Cytotoxic T cell (primary cell): ENCODE results near the genes NCR3, PRRC2A, APOM and CSNK2B.

DNA sequence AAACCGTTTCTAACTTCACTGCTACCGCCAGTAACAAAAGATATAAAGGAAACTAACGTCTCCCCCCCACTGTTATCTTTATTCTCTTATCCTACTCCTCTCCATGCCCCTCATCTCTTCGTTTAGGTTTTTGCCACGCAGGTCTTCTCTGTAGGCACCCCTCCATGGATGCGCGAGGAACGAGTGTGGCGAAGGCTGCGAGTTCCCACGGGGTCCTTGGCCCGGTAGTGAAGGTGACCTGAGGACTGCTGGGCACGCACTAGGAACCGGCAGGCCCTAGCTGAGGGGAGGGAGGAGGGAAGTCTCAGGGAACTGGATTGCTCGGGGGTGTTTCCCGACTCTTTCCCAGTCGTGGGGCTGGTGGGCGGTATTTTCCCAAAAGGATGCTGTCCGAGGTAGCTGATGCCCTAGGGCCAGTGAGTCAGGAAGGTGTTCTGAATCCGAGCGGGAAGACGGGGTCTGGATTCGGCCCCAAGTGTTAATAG lies 403 bp upstream of the DDX39B start:
- PRO-cap, 2 experiments = peak in 2 of 2 experiments; most common plus-strand start position 227 of the sequence (in 1); most common minus-strand start position 164 of the sequence (in 2)

GRCh38 chr6:31592818-31593319 lies at the start of gene NCR3:
NCR3 (minus strand) TSS chr6:31593006.
- PRO-cap, 2 experiments = no peak in any of the 2 experiments

GRCh38 chr6:31620488-31621125 lies at the start of gene PRRC2A:
PRRC2A (plus strand) TSS chr6:31620715.
- PRO-cap, 2 experiments = peak in 2 of 2 experiments; most common plus-strand start chr6:31620715 (in 2); most common minus-strand start chr6:31620796 (in 1)

GRCh38 chr6:31626245-31627091 lies 6.0 kb downstream of the PRRC2A start:
- PRO-cap, 2 experiments = no peak in any of the 2 experiments

- PRO-cap, 2 experiments = no peak in any of the 2 experiments
Observed at GRCh38 chr6:31633214-31633572, 12.7 kb downstream of the PRRC2A start.

GRCh38 chr6:31636044-31636502 lies 15.6 kb downstream of the PRRC2A start:
- PRO-cap, 2 experiments = no peak in any of the 2 experiments

GRCh38 chr6:31655338-31656443 lies at the start of gene APOM:
APOM (plus strand) TSS chr6:31655894.
- PRO-cap, 2 experiments = no peak in any of the 2 experiments

DNA sequence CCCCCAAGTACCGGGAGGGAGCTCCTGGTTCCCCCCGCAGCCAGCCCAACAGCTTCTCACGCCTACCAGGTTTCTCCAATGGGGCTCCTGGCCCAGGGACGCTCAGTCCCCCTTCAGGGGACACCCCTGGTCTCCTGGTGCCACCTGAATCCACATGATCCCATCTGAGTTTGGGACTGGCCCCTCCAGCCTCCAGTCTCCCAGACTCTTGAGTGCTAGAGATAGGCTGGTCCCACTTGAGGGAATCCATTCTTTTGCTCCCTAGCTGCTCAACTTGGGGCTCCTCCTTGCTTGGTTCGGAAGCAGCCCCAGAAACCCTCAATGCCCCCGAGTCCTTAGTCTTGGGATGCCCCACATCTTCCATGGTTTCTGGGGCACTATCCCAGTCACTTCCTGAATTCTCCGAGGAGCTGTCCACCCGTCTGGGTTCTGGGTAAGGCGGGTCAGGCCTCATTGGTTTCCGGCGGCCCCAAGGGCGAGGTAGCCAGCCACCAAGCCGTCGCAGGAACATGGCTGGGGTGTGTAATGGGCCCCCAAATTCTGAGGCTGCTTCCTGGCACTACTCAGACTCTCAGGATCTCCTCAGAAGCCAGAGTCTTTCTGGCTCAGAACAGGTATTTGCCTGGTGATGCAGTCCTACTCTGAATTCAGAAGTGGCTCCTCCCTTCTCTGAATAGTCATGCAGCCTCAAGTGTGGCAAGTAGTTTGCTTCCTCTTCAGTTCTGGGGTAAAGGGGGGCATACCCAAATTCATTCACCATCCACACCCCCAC lies 955 bp downstream of the C6orf47 start:
- PRO-cap, 2 experiments = peak in 2 of 2 experiments; most common plus-strand start position 719 of the sequence (in 2); most common minus-strand start position 602 of the sequence (in 2)

DNA sequence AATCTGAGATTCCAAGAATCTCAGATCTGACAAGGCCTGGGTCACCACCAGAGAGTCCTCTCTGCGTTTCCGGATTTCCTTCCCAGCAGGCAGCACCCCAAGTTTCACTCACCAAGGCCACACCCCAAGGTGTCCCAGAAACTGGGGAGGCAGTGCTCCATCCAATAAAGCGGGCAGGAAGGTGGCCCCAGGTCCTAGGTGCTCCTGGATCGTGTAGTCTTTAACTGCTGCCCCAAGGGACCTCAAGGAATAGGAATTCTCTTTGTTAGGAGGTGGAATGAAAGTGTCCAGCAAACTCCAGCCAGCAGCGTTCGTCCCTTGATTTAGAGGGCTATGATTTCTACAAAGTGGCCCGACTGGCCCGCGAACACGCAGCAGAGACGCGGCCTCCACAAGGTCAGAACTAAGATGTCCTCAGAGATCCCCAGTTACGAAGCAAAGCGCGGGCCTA lies 344 bp downstream of the C6orf47 start:
- PRO-cap, 2 experiments = no peak in any of the 2 experiments

DNA sequence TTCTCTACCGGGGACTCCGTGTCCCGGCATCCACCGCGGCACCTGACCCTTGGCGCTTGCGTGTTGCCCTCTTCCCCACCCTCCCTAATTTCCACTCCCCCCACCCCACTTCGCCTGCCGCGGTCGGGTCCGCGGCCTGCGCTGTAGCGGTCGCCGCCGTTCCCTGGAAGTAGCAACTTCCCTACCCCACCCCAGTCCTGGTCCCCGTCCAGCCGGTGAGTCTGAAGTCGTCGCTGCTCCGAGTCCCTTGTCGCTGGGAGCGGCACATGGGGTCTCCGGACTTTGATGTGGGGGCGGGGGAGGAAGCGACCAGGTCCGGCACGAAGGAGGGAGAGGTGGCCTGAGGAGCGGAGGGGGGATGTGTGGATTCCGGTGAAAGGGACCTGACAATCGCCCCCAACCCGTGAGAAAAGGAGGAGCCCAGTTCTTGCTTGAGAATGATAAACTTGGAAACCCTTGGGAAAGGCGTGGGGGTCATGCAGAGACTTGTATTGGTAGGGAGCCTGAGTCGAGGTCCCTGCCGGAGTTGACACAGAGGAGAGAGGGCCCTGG lies at the start of gene CSNK2B:
TSS of gene CSNK2B (plus strand) at position 87 of the 552 bp plus-strand sequence.
- PRO-cap, 2 experiments = peak in 2 of 2 experiments; most common plus-strand start position 113 of the sequence (in 2)

DNA sequence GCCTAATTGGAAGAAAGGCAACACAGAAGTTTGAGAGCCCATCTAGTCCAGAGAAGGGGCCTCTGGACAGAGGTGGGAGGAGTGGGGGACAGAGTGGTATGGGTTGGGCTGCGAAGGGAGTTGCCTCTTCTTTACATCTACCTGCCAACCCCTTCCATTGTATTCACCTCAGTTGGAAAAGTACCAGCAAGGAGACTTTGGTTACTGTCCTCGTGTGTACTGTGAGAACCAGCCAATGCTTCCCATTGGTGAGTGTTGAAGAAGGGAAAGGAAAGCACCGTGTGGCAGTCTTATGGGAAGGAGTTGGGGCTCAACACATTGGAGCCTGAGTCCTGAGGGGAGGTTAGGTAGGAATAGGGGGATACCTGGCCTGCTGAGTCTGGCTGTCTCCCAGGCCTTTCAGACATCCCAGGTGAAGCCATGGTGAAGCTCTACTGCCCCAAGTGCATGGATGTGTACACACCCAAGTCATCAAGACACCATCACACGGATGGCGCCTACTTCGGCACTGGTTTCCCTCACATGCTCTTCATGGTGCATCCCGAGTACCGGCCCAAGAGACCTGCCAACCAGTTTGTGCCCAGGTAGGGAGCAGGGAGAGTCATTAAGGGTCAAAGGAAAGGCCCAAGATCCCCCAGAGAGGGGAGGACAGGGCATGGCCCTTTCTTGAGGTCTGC lies 713 bp upstream of the LY6G5B start:
- PRO-cap, 2 experiments = no peak in any of the 2 experiments

- PRO-cap, 2 experiments = no peak in any of the 2 experiments
Observed at GRCh38 chr6:31727126-31727498, 2.0 kb downstream of the DDAH2 start.

GRCh38 chr6:31728089-31728972 lies 768 bp downstream of the DDAH2 start:
- PRO-cap, 2 experiments = no peak in any of the 2 experiments

- PRO-cap, 2 experiments = no peak in any of the 2 experiments
Observed at GRCh38 chr6:31736770-31737317, 514 bp upstream of the CLIC1 start.

DNA sequence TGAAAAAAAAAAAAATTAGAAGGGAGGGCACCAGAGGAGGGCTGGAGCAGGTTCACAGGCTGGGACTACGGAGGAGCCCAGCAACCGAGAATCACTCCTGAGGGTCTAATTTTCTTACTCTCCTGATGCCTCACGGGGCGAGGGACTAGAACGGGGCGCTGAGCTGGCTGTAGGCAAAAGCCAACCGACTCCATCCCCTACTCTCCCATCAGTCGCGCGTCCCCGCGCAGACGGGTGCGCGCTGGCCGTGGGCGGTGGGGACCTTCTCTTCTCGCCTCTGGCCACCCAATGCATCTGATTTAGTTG lies 6.0 kb upstream of the HSPA1B start:
- PRO-cap, 2 experiments = peak in 1 of 2 experiments; most common plus-strand start position 211 of the sequence (in 1); most common minus-strand start position 238 of the sequence (in 1)

DNA sequence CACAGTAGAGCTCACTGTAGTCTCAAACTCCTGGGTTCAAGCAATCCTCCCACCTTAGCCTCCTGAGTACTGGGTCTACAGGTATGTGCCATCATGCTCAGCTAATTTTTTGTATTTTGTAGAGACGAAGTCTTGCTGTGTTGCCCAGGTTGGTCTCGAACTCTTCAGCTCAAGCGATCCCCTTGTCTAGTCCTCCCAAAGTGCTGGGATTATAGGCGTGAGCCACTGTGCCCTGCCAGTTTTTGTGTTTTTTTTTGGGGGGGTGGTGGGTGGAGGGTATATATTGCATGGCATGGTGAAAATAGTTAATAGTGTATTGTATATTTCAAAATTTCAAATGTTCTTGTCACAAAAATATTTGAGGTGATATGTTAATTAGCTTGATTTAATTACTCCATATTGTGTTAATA lies 3.5 kb downstream of the HSPA1B start:
- PRO-cap, 2 experiments = no peak in any of the 2 experiments

- PRO-cap, 2 experiments = no peak in any of the 2 experiments
Observed at GRCh38 chr6:31836190-31836759, 8.7 kb downstream of the HSPA1B start.

DNA sequence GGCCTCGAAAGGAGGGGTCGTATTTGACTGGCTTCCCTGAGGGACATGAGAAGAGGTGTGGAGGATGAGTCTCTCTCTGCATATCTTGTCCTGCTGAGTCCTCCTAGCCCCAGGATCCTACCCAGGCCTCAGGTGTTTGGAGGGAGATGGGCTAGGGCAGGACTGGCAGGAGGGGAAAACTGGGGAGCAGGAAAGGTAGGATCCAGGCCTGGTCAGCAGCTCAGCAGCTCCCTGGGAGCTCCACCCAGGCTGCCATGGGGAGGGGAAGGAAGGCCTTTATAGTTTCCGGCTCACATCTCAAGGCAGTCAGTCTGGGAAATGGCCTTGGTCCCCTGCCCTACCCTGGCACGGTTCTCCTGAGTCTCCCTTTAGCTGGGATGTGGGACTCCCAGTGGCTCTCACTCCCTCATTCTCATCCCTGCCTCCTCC lies 1.7 kb downstream of the SLC44A4 start:
- PRO-cap, 2 experiments = no peak in any of the 2 experiments

GRCh38 chr6:31896039-31896917 lies 1.2 kb downstream of the EHMT2 start:
- PRO-cap, 2 experiments = no peak in any of the 2 experiments

- PRO-cap, 2 experiments = no peak in any of the 2 experiments
Observed at GRCh38 chr6:31902630-31903019, 739 bp upstream of the ZBTB12 start.